Jejunum (tissue), 1 donor: ENCODE measurements around a stretch of chr6.

- PRO-cap: no peak
Observed at GRCh38 chr6:11398526-11398918, 139.0 kb upstream of the TMEM170B start.

GRCh38 chr6:11434641-11435261 lies 102.8 kb upstream of the TMEM170B start:
- PRO-cap: no peak

GRCh38 chr6:11525608-11526121 lies 11.9 kb upstream of the TMEM170B start:
- PRO-cap: no peak

DNA sequence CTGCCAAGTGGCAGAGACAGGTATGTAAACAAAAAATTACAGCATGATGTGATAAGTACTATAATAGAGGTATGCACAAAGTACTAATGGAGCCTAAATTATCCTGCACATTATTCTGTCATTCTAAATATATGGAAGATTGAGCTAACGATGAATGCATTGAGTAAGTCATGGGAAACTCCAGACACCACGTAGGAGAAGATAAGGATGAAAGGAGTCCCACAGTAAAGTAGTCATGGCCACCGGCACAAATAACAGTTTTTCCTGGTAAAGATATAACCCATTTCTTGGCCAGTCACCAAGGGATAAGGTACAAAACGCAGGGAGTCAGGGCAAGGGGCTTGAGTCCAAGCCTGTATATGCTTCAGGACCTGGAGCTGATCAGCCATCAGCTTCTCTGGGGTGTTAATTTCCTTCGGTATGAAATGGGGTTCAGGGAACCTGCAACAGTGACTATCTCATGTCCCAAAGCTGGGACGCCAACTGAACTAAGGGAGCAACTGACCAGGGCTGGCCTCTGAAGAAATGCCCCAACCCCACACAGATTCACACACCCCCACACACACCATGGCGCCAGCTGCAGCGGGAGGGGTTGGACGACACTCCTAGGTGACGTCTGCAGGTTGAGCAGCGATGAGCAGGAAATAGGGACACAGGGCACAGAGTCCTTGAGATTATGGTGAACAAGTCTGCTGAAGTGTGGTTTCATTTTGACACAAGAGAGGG lies 7.2 kb upstream of the ADTRP start:
- PRO-cap: unidirectional peak, plus-strand start at position 344 of the sequence; bidirectional peak, plus-strand start at position 671 of the sequence, minus-strand start at position 540 of the sequence

GRCh38 chr6:11833764-11834179 lies 55.2 kb upstream of the ADTRP start:
- PRO-cap: no peak

- PRO-cap: no peak
Observed at GRCh38 chr6:11975314-11976009, 36.6 kb upstream of the HIVEP1 start.

DNA sequence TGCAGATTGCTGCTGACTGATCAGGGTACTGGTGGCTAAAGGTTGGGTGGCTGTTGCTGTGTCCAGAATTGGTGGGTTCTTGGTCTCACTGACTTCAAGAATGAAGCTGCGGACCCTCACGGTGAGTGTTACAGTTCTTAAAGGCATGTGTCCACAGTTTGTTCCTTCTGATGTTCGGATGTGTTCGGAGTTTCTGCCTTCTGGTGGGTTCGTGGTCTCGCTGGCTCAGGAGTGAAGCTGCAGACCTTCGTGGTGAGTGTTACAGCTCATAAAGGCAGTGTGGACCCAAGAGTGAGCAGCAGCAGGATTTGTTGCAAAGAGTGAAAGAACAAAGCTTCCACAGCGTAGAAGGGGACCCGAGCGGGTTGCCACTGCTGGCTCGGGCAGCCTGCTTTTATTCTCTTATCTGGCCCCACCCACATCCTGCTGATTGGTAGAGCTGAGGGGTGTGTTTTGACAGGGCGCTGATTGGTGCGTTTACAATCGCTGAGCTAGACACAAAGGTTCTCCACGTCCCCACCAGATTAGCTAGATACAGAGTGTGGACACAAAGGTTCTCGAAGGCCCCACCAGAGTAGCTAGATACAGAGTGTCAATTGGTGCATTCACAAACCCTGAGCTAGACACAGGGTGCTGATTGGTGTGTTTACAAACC lies 95.4 kb downstream of the HIVEP1 start:
- PRO-cap: no peak

DNA sequence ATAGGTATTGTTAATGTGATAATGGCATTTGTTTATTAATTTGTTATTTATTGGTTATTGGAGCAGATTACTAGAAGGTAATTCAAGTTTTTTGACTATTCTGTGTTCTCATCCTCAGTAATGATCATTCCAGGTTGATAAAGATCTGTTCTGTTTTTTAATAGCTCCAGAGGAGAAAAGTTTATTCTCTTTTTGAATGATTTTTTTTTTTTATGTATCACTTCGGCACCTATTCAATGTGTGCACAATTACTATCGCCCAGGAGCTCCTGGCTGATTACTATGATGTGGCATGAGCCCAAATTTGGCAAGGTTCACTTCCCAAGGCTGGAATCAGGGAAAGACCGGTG lies 134.4 kb downstream of the HIVEP1 start:
- PRO-cap: no peak

- PRO-cap: no peak
Observed at GRCh38 chr6:12354591-12355058, 64.5 kb downstream of the EDN1 start.

GRCh38 chr6:12422724-12423249 lies 132.6 kb downstream of the EDN1 start:
- PRO-cap: no peak

DNA sequence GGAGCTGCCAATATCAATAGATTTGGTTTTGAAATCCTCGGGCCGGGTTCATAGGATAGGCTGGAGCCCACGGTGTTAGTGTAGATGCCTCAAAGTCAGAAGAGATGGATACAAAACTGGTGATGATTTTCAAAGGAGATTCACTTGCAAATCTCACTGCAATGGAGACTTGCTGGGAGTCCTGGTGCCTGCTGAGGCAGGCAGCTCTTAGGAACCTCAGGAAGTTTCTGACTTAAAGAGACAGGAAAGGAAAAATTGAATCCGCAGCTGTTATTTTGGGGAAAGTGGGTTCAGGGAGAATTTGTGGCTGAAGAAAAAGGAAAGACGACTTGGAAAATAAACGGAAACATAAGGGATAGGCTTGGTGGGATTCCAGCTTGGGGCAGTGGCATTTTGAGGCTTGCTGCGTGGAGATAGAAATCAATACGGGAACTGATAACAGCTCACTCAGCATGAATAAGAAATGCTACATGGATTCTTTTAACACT lies 241.6 kb downstream of the PHACTR1 start:
- PRO-cap: no peak

DNA sequence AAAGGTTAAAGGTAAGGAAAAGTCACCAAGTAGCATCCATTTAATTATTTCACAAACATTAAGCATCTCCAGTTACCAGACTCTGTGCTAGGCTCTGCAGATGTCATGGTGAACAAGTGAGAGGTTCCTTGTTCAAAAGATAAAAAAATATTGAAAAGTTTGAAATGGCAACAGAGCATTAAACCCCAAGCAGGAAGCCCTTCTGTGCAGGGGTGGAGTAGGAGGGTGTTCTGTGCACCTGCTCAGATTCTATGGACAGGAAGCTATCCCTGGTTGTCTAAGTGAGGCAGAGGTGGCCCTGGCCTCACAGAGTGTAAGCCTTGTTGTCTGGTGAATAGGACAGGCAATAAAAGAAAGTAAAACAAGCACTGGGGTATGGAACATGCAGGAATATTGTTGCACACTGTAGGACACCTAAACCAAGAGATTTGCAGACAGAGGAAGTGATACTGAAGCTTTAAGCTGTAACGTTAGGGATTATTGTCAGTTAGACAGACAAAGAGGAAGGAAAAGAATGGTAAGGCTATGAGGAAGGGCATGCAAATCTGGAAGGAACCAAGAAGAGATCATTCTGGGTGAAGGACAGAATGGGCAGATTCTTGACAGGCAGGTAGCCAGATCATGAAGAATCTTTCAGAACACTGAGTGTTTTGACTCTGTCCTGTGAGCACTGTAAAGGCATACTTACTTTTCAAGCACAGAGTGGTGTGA lies 66.8 kb downstream of the TBC1D7 start:
- PRO-cap: no peak

DNA sequence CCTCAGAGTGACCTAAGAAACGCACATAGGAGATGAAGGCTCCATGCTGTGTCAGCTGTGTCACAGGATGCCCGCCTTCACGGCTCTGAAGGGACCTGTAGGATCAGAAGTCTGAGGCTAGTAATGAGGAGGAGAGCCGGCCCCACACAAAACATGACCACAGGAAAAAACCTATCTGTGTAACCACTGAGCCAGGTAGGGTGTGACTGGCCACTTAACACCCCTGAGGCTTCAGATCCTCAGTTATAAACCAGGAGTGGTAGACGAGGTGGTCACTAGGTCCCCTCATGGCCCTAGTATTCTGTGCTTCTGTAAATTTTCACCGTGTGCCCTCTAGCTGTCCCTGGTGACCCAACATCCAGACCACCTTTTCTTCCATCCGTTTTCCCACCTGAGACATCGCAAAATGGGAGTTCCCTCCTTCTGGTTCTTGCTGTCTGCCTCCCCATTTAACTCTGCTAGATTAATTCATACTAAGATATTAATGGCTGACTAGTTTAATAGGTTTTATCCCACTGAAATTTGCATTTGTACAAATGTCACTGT lies 52.8 kb downstream of the TBC1D7 start:
- PRO-cap: no peak

DNA sequence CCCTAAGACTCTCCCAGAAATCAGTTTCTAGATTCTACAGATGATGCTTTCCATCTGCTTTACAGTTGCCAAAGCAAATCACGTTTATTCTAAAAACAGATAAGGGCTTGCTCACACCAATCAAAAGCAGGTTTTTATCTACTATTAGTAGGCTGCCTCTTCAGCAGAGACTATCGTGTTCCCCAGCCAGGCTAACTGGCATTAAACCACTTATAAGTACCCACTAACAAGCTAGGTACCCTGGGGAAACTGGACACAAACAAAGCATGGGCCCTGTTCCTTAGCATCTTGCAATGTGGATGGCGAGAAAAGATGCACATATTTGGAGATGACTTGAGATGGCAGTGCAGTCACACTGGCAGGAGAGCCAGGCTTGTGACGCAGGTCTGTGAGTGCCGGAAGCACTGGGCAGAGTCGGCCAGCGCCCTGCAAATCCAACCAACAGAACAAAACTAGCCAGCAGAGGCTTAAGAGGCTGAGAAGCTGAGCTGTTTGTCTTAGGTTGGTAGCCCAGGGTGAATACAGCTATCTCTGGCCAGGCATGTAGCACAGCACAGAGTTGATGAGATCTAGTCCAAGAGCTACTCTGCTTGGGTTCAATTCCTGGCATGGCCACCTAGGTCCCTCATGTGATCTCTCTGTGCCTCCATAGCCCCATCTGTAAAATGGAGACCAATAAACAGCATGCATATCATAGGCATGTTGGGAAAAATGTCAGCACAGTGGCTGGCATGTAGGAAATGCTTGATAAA lies 73.3 kb downstream of the GFOD1 start:
- PRO-cap: no peak

GRCh38 chr6:13554792-13555580 lies 19.4 kb upstream of the SIRT5 start:
- PRO-cap: unidirectional peak, minus-strand start at chr6:13555197

GRCh38 chr6:13559250-13559749 lies 15.1 kb upstream of the SIRT5 start:
- PRO-cap: no peak

DNA sequence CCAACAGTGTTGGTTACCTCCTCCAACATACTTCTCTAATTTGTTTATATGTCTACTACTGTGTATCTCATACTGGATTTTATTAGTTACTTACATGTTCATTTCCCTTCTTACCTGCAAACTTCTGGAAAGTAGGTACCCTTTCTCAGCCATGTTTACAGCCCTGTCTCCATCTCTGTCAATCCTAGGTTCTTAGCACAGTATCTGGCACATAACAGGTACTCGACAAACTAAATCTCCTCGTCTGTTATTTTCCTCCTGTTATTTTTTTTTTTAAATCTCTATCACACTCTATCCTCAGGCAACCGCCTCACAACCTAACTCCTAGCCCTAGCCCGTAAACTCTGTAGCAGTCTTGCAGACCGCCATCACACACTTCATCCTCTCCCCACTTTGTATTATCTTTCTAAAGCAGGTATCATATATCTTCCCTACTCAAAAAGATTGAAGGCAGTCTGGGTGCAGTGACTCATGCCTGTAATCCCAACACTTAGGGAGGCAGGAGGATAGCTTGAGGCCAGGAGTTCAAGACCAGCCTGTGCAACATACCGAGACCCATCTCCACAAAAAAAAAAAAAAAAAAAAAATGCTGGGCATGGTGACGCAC lies 23.1 kb downstream of the RANBP9 start:
- PRO-cap: no peak

DNA sequence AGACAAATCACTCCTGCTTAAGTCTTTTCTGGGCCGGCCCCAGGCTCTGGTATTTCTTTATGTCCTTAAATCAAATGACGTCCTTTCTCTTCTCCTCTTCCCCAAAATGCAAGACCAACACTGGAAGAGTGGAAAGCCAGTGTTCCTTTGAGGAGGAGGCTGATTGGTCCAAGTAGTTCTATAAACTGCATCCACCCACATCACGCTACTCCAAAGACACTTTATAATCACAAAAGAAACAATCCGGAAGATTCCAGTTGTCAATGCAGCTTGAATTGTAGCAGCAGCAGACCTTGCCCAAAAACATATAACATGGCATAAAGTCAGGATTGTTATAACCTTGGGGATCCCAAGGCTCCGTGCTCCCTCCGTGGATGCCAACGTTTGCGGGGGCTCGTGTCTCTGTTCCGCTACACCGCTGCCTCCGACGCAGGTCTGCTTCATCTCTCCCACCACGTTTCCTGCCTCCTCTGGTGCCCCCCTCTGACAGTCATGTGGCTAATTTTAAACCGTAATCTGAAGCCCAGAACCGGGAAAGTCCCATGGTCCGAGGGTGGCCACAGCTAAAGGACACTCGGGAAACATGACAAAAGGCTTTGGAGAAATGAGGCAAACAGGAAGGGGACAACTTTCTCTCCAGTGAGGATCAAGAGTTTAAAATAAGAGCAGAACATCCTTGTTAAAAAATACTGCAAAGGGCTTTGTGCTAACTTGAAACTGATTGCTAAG lies 47.0 kb downstream of the MCUR1 start:
- PRO-cap: unidirectional peak, minus-strand start at position 108 of the sequence

DNA sequence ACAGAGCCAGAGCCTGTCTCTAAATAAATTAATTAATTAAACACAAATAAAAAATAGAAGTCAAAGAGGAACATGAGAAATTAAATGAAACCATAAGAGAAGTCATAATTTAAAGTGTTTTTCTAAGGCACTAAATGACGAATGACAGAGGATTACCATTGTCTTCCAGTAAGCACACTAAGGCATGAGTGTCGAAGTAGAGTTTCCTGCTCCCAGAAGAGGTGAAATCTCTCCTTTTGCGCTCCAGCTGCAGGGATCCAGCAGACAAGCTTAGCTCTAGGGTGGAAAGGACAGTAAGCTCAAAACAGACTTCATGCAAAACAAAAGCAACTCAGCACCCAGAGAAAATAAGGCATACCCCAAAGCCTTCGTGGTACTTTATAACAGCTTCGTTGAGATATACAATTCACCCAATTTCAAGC lies 7.6 kb downstream of the MCUR1 start:
- PRO-cap: no peak

DNA sequence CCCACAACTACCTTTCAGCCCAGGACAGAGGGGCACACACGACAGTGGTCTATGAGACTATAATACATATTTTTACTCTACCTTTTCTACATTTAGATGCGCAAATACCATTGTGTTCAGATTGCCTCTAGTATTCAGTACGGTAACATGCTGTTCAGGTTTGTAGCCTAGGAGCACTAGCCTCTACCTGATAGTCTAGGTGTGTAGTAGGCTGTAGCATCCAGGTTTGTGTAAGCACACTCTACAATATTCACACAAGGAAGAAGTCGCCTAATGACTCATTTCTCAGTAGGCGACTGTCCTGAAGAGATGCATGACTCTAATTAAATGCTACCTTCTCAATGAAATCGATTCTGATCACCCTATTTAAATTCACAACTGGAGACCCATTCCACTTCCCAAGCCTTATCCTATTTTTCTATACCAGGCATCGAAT lies 1.4 kb downstream of the MCUR1 start:
- PRO-cap: bidirectional peak, plus-strand start at position 282 of the sequence, minus-strand start at position 228 of the sequence